ENCODE measurements around the genes CCDC13 and KRBOX1.

GRCh38 chr3:42224800-42225555, 41.0 kb downstream of the CCK start:
- PRO-cap, result no peak

DNA sequence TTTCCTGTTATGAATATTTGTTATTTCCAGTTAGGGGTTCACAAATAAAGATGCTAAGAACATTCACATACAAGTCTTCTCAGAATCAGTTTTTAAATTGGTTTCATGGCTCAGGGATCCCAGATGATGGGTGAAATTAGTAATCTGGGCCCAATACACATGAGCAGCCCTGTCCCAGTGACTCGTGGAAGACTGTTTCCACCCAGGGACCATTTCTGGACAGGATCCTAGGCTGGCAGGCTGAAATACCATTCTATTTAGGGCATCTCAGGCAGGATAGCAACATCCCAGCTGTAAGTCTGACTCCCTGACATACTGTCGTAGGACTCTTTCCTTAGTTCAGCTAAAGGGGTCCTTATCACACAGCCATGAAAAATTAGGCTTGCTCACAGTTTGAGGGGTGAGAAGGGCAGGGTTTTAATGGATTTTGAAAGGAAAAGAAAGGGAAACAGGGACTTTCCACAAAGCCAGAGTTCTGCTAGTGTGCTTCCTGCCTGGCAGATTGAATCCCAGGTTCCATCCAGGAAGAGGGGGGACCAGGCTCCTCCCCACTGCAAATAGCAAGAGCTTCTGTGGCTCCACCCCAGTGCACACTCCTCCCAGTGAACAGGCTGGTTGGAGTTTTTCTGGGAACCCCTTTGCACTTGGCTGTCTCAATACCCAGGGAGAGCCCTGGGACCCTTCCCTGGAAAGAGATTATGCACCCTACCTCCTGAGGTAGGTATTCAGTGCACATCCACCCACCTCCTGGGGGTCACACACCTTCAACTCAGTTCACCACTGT, 41.3 kb upstream of the LYZL4 start:
- PRO-cap, result no peak

- PRO-cap, result no peak
Measured at GRCh38 chr3:42634371-42635021, 19.0 kb upstream of the ZBTB47 start.

DNA sequence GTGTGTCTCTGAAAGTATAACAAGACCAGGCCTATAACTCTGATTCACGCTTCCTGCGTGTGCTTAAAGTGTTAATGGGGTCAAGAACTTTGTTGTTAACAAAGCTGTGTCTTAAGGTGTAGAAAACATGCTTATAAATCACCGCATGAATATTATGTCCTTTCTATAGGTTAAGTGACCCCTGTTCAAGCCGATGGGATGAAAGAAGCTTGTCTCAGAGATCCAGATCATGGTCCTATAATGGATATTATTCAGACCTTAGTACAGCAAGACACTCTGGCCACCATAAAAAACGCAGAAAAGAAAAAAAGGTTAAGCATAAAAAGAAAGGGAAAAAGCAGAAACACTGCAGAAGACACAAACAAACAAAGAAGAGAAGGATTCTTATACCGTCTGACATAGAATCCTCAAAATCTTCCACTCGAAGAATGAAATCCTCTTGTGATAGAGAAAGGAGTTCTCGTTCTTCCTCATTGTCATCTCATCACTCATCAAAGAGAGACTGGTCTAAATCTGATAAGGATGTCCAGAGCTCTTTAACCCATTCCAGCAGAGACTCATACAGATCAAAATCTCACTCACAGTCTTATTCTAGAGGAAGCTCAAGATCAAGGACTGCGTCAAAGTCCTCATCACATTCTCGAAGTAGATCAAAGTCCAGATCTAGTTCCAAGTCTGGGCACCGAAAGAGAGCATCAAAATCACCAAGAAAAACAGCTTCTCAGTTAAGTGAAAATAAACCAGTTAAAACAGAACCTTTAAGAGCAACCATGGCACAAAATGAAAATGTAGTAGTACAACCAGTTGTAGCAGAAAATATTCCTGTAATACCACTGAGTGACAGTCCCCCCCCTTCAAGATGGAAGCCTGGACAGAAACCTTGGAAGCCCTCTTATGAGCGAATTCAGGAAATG, 16.5 kb upstream of the ZBTB47 start:
- PRO-cap, result no peak

DNA sequence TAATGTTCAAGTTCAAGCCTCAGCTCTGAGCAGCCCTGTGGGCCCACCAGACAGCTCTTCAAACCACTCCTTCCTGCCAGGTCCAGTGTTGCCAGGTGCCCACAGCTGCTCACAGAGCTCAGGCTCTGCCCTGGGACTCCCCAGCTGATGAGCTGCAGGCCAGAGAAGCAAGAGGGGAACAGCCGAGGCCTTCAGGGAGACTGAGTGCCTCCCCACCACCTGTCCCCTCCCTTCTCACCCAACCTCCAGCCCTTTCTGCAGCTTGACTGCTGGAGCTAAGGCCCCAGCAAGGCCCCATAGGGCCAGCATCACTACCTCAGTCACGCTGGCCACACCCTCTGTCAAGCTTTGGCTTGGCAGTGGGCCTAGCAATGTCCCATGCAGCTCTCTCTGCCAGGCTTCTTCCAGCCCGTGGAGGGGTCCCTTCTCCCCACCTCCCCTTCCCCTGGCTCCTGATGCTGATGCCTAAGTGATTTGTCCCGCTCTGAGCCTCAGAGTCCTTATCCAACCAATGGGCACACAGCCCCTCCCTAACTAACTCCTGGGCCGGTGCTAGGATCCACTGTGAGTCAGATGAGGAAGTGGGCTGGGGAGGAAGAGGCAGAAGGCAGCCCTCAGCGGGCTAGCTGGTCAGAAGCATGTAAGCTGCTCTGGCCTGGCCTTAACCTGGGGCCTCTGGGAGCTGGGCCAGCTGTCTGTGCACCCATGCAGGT, 1.0 kb upstream of the ZBTB47 start:
- PRO-cap, result no peak

GRCh38 chr3:42658138-42659316, 5.0 kb downstream of the ZBTB47 start:
- PRO-cap, result no peak

DNA sequence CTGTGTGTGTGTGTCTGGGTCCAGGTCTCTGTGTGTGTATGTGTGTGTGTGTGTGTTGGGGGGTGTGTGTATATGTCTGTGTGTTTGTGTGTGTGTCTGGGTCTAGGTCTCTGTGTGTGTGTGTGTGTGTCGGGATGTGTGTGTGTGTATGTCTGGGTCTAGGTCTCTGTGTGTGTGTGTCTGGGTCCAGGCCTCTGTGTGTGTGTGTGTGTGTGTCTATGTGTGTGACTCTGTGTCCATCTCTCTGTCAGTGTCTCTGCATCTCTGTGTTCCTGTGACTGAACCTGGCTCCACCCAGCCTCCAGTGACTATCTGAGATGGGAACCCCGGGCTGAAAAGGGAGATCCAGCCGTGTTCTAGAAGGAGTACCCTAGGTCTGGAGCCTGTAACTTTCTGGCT, 2.3 kb downstream of the HHATL start:
- PRO-cap, result no peak

DNA sequence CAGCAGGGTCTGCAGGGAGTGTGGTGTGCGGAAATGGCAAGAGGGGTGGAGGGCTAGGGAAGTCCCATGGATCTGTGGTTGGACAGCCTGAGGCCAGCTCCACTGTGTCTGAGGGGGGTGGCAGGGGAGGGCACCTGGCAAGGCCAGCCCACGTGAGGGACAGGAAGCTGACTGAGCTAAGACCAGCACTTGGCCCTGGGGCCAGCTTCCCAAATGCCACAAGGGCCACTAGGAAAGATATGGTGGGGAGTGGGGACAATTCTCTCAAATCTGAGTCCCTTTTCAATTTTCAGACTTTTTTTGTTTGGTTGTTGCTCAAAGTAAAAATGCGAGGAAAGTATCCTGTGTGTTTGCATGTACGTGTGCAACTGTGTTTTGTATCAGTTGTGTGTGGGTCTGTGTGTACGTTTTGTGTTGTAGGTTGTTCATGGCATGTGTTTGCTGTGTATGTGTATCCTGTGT, 2.0 kb upstream of the HHATL start:
- PRO-cap, result no peak

DNA sequence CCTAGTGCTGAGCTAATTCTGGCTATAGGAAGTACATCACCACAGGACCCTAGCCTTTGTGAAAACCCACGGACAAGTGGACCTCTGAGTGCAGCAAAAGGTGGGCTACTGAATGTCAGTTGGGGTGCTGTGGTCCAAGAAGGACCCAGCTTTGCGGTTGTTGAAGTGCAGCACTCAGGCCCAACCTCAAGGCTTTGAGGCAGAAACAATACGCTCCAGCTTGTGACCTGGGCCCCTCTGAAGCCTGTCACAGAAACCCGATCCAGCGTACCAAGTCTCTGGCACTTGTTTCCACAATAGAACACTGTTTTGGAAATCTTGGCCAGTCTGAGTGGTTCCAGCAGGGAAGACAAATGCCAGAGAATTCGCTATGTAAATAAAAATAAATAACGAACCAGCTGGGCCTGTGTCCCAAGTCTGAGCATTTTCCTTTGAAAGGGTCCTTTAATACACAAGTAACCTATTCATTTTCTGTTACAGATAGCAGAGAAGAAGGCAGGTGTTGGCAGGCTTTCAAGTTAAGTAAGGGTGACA, 26.6 kb downstream of the CCDC13 start:
- PRO-cap, result no peak

DNA sequence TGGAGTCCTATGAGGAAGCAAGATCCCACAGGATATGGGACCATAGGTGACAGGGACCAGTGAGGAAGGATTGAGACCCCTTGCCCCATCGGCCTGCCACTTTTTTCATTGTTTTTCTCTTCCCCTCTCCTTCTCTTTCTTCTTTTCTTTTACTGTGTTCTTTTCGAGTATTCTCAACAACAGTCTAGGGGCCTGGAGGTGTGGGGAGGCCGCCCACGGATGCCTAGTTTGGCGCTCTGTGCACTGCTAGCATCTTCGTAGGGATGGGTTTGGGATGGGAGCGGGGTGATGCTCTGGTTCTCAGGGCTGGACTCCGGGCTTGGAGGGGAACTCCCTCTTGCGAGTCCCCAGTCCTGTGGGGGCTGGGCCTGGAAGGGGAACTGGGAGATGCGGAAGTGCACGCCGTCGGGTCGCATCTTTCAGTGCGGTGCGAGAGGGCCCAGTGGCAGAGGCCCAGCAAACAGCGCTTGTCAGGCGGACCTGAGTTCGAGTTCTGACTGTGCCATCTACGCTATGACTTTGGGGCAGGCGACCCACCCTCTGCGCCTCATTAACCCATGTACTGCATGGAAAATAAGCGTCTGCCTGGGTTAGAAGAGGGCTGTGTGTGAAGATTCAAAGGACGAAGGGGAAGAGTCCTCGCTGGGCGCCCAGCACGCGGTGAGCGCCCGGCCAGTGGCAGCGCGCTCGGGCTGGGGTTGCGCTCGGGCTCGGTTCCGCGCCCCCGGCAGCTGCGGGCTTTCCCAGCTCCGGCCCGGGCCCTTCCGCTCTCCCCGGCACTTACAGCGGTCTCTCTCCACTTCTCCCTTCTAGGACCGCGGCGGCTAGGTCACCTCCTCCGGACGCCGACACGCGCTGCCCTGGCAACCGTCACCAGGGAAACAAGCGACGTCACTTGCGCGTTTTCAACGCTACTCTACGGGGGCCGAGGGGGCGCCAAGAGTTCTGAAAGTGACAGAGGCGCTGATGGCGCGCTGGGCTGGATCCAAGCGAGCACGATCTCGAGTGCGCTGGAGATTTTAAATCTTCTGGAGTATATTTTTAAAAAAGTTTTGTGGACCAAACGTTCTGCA, at the start of gene CCDC13:
Gene CCDC13 (minus strand): TSS at position 862 of the 1,073 bp plus-strand sequence.
- PRO-cap, result bidirectional peak, plus-strand start at position 957 of the sequence, minus-strand start at position 782 of the sequence

DNA sequence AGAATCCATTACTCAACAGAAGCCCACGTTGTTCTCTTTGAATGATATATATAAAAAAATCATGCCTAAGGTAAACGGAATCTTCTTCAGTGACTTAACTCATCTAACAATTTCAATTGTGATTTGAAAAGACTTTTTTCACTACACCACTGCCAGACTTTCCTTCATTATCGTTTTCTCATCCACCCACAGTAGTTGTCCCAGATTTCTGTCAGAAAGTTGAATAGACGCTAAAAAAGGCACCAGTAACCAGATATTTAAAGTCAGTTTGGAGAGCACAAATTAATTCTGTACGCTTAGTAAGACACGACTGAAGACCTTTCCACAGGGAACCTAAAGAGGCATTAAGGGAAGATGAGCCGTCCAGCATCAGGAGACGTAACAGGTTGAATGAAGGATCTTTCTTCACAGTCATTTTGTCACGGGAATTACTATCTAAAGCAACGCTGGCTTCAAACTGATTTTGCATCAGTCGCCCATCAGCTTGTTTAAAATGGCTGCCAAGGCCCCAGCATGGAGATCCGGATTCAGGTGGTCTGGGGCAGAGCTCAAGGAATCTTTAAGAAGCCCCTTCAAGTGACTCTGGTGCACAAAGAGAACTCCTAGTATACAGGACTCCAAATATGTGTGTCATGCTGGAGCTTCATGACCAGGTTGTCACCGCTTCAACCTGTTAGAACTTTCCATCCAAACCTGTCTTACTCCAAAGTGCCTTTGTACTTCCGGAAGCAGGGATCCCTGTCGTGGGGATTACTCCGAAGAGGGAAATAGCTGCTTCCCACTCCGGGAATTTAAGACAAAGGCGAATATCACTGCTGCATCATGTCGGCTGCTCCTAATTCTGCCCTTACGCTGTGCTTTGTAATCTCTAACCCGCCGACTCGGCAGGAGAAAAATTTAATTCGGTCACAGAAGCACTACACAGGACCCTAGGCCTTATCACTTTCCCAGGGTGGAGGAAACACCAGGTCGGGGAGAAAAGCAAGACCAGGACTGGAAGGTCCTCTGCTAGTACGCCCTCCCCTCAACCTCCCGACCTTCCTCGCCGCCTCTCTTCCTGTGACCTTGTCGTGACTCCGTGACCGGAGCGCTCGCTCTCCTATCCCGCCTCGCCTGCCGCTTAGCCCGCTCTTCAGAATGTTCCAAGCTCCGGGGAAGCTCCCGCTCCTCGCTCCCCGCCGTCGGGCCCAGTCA, 981 bp downstream of the HIGD1A start:
- PRO-cap, result no peak

DNA sequence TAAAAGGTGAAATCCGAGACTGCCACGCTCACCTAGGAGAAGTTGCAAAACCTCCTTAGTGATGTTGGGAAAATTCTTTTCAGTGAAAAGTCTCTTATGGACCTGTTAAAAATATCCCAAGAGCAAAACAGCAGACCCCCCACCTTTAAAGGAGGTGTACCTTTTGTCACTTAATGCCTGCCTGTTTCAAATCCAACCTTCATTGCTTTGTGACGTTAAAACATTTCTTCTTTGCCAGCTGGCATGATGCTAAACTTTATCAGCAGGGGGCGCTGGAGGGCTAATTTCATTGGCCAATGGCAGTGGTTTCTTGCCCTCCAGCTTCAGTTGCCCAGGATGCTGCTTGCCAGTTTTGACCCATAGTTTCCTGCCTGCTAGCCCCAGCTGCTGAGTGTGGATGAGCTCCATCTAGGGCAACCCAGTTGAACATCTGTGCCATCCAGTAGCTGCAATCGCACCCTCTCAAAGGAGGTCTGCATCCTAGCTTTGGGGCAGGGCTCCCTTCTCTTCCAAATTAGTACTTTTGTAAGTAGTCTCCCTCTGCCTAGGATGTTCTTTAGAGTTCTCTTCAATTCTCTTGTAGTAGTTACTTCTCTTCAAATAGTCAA, 22.0 kb downstream of the ACKR2 start:
- PRO-cap, result no peak

GRCh38 chr3:42872592-42873174, 3.0 kb downstream of the CYP8B1 start:
- PRO-cap, result no peak

DNA sequence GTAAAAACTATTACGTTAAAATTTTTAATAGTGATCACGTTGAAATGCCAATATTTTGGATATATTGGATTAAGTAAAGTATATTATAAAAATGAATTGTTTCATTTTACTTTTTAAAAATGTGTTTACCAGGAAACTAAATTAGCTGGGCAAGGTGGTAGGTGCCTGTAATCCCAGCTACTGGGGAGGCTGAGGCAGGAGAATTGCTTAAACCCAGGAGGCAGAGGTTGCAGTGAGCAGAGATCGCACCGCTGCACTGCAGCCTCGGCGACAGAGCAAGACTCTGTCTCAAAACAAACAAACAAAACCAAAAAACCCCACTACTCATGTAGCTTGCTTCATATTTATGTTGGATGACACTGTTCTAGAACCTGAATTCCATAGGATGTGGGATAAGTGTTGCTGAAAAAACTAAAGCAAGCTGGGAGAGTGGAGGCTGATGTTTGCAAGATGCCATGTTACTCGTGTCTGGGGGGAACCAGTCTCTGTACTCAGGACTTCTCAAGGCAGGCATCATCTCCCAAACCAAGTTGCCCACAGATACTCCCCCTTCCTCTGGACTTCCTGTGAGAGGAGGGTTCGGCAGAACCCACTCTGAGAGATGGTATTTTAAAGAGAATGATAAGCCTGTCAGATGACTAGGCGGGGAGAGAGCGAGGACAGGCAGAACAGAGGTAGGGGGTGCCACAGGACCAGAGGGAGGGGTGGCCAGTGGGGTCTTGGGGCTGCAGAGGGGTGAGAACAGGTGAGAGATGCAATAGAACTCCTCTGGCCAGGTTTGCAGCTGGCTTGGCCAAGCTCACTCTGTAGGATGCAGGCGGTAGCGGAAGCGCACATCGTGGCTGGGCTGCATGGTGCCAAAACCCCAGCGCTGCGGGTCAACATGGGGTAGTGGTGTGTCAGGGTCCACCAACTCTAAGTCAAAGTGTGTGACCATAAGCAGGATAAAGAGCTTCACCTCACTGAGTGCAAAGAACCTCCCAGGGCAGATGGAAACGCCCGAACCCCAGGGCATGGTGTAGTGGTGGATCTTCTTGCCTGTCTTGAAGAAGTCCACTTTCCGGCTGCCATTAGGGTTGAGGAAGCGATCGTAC, 1.8 kb downstream of the CYP8B1 start:
- PRO-cap, result no peak

DNA sequence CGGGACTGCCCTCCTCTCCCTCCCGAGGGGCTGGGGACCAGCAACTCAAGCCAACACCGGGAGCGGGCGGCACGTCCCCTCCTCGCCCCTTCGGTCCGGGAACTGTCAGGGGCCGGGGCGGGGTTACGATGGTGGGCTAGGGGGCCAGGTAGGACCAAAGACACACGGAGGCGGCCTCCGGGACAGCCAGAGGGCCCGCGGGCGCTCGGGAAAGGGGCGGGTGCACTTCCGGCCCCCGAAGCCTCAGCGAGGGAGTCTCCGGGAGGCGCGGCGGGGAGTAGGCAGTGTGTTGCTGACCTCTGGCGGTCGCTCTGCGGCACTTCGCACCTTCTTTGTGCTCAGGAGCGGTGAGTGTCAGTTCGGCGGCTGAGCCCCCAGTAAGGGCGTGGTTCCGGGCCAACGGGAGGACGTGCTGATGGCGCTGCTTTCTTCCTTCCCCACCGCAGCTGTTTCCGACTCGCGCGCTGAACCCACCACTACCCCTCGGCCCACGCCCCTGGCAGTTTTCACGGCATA, 5.2 kb upstream of the CYP8B1 start:
- PRO-cap, result bidirectional peak, plus-strand start at position 331 of the sequence, minus-strand start at position 215 of the sequence

- PRO-cap, result no peak
Measured at GRCh38 chr3:42905737-42905932, 307 bp upstream of the ZNF662 start.

DNA sequence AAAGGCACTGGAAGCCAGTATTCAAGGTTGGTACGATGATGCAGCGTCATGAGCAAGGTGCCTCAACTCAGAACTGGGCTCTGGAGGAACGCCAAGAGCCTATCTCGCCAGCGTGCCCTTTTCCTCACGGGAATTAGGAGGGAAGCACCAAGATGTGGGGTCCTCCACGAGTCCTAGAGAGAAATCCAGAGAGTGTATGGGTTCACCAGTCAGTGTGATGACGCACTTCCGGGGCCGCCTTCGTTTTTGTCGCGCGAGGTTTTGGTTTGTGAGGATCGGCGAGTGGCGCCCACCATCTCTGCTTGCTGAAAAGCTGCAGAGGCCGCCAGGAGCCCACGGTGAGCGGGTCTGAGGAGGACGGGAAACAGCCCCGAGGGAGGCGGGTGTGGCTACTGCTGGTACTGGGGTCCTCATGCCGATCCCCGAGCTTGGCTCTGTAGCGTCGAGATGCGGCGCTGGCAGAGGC, at the start of gene KRBOX1:
Gene KRBOX1 (plus strand): TSS at position 269 of the 466 bp plus-strand sequence.
- PRO-cap, result no peak

DNA sequence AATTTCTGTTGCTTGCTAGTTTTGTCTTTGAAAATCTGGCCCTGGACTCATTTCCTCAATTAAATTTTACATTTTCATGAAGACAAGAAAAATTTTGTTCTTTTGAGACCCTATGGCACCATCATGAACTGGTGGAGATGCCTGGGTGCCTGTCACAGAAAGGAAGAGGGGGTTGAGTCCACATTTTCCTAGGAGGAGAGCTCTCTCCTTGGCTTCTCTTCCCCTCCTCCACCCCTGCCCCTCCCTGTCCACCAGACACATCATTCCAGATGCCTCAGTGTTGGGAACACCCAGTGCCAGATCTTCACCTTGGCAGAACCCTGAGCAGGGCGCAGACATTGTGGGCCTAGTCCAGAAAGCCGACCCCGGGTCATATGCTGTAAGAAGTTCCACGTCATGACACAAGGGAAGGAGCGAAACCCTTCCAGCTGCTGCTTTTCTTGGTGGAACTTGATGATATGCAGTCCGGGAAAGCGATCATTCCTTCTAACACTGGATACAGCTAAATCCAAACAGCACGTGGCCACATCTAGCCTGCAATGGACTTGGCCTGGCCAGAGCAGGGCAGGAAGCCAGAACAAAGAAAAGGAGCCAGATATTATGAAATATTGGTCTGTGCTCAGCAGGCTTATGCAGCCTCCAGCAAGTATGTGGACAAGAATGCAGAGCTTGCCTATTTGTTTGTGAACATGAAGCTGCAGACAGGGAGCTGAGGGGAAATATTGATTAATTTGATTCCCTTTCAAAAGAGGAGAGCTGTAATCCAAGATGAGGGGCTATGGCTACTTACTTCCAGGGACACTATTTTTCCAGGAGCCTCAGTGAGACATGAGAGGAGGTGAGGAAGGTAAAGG, 22.0 kb downstream of the GASK1A start:
- PRO-cap, result no peak

DNA sequence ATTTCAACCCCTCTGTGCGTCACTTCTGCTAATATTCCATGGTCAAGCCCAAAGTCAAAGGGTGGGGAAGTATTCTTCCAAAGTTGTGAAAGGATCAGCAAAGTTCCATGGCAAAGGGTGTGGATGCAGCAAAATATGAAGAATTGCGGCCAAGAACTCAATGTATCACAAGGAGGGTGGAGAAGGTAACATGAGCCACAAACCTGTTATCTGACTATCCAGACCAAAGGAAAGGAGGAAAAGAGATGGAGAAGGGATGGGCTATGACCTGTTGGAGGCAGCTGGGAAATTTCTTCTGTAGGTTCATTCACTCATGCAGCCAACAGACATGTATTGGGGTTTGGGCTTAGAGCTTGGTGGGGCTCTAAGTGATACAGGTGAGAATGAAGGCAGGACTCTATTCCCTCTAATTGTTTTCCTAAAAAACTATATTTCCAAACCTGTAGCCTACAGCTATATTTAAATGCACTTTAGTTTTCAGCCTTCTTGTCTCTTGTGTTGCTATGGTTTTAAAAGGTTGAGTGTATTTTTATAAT, 71.0 kb upstream of the SNRK start:
- PRO-cap, result no peak

GRCh38 chr3:43296386-43297023, 10.2 kb downstream of the SNRK start:
- PRO-cap, result no peak